Panc1 (cell line): Measurements from ENCODE around the gene PADI3.

DNA sequence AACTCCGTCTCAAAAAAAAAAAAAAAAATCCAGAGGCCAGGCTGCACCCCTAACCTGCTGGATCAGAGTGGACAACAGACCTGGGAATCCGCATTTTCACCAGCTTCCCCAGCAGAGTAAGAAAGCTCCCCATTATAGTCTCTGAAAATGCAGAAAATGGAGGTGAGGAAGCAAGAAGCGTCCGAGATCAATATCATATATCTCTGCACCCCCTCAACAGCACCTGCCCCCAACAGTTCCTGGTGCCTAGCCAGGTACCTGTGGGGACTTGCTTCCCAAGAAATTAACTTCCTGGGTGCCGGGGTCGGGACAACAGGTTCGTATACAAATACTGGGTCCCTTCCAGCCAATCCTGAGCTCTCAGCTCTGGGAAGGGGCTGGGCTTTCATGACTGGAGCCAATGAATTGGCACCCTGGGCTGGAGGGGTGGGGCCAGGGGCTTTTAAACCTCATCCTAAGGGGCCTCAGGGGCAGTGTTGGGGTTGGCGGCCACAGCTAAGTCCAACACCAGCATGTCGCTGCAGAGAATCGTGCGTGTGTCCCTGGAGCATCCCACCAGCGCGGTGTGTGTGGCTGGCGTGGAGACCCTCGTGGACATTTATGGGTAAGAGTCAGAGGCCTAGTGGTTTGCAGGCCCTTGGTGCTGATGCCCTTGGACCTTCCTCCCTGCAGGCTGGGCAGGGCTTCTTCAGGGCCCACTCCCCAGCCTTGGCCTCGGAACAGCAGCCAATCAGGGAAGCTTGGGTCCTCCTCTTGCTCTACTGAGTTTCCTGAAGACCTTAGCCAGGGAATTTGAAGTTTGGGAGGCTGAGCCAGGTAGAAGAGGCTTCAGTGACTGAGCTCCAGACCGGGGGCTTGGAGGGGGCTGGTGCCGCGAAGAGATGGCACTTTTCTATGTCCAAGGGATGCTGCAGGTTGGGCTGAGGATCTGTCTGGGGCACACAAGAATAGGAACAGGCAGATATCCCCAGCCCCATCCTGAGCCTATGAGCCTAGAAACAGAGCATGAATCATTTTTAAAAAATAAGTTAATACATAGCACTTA lies at the start of gene PADI3:
PADI3 (plus strand) TSS at position 473 of the 1,045 bp plus-strand sequence.
- RRBS, 2 experiments: no CpG with 5 or more reads among the region's 19 CpGs

GRCh38 chr1:17272516-17273001 lies 23.7 kb downstream of the PADI3 start:
- RRBS, 2 experiments: no CpG with 5 or more reads among the region's 5 CpGs

DNA sequence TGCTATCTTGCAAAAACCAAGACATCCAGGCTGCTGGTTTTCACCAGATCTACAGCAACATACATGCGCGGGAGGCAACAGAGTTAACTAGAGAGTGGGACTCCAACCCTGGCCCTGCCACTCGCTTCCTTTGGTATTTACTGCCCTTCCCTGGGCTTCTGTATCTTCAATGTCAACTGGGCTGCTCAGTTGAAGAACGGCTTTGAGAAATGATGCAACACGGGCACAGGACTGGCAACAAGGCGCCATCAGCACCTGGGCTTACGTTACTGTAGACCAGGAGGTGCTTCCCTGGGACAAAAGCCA lies 11.6 kb downstream of the RCC2 start:
- RRBS, 2 experiments: no CpG with 5 or more reads among the region's 7 CpGs

DNA sequence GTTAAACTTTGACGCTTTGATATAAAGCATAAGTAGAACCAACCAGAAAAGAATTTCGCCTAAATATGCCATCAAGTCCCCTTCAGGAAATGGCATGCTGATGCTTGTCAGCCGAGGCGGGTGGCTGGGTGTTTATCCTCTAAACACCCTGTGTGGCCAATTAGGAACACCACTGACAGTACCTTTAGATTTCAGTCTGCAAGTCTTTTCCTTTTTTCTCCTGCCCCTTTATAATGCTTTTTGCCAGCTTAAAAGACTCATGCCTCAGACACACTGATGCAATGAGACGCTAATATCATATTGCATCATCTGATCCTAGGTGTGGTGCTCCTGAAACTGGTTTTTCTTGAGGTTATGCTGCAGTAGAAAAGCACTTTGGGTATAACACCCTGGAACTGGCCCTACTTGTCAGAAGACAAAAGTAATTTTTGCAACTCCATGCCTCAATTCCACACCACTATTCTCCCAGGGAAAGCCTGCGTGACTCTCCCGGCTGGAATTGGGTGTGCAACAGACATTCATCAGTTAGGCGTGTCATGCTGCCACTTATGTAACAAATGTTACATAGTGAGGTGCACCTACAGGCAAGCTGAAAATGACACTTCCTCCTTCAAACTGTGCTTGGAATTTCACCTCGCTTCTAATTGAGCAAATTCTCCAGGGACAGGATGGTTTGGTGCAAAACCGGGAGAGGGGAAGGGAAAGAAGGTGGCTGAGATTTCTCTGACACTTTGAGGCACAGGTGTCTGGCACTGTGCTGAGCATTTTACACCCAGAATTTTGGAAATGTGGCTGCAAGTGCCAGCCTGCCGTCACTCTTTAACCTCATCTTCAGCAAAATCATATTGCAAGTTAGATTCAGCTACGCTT lies 2.0 kb upstream of the RCC2 start:
- RRBS, 2 experiments: no CpG with 5 or more reads among the region's 12 CpGs

DNA sequence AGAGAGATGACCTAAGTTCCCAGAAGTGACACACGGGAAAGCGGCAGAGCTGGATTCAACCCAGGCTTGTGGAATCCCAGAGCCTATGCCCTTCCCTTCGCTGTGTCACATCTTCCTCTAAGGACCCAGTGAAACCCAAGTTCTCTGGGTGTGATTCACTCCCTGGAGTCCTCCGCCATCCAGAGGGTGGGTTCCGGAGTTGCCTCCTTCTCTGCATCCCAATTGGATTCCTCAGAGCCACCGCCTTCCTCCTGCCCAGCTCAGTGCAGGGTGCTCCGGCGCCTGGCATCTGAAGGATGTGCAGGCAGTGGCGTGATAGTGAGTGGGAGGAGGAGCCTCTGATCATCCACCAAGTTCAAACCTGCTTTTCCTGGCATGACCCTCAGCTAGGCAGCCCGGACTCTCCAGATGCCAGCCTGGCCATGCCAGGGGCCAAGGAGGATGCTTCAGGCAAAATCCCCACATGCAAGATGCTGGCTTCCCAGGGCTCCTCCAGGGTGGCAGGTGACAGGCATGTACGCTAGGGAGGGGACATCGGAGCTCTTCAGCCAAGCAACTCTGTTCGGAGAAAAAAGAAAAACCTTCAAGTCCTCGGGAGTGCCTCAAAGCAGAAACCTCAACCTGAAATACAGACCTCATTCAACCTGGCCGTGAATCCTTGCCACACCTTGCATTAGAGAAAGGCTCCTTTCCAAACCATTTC lies 20.9 kb upstream of the RCC2 start:
- RRBS, 2 experiments: 64 to 81% methylated on average over 2 of the region's 15 CpGs

GRCh38 chr1:17503195-17503567 lies 36.3 kb upstream of the ARHGEF10L start:
- RRBS, 2 experiments: no CpG with 5 or more reads among the region's 2 CpGs

- RRBS, 2 experiments: no CpG with 5 or more reads among the region's 12 CpGs
These were observed 12.4 kb downstream of the ARHGEF10L start for GRCh38 chr1:17551746-17552505.

DNA sequence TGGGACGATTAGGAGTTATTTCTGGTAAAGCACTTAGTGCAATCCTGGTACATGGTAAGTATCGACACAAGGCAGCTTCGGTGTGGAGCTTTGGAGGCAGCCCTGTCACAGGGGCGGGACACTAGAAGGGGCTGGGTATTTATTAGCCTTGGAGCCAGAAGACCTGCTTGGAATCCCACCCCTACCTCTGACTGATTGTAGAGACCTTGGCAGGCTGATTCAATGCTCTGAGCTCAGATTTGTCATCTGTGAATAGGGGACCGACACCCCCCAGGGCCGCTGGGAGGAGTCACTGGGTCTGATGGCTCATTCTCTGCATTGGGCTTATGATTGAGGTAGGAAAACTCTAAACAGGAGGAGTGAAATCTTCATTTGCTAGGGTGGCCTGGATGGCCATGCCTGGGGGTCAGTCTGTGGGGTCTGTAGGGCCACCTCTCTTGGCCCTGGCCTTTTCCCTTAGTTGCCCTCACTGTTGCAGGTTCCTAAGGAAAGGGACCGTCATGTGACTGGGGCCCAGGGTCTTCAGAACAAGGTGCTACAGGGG lies 19.8 kb downstream of the ARHGEF10L start:
- RRBS, 2 experiments: no CpG with 5 or more reads among the region's 7 CpGs

DNA sequence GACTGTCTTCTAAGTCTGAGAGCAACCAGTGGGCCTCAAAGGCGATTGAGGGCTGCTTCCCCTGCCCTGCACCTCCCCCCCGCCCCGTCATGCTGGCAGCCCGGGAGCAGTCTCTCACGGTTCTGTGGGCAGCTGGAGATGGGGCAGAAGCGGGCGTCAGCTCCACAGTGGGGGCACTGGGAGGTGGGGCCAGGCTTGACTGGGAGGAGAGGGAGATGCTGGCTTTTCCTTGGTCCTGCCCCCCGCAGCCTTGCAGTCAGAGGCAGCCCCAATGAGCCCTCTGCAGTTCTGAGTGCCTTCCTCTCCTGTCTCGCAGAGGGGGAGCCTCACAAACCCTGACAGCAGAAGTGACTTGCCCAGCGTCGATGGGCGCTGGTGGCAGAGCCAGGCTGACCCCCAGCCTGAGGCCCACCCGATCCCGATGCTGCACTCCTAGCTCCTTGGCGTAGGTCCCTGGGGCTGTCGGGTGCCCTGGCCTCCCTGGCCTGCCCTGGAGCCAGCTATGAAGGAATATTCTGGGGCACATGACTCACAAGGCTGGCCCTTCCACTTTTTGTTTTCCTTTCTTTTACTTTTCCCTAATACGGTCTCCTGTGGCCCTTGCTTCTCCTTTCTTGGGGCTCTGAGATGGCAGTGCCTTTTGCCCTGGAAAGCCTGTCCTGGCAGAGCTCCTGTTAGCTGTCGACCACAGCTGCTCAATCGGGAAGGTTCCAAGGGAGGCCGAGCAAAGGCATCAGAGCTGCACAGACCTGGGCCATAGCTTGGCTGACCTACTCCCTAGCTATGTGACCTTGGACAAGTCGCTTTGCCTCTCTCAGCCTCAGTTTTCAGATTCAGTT lies 21.9 kb downstream of the ARHGEF10L start:
- RRBS, 2 experiments: no CpG with 5 or more reads among the region's 21 CpGs

DNA sequence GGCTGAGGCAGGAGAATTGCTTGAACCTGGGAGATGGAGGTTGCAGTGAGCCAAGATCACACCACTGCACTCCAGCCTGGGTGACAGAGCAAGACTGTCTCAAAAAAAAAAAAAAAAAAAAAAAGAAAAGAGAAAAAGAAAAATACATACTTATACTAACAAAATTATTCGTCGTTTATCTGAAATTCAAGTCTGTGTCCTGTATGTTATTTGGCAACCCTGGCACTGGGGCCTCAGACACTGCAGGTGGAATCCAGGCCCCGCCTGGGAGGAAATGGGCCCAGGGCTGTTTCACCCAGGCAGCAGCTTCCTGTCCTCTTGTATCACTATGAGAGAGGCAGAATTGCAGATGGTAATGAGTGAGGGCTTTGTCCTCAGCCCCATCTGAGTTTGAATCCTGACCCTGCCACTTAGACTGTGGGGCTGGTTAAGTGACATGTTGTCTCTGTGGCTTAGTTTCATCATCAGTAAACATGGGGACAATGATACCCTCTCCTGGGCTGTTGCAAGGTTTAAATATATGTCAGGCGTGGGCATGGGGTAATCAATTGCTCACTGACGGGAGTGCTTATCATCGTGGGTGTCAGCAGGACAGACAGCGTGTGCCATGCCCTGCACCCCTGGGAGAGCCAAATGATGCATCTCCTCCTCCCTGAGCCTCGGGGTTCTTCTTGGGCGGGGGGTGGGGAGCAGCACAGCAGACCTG lies 41.9 kb downstream of the ARHGEF10L start:
- RRBS, 2 experiments: no CpG with 5 or more reads among the region's 9 CpGs

GRCh38 chr1:18481418-18481764 lies 661 bp downstream of the KLHDC7A start:
- RRBS, 2 experiments: no CpG with 5 or more reads among the region's 12 CpGs

GRCh38 chr1:18807235-18807819 lies 52.1 kb downstream of the TAS1R2 start:
- RRBS, 2 experiments: no CpG with 5 or more reads among the region's 7 CpGs

DNA sequence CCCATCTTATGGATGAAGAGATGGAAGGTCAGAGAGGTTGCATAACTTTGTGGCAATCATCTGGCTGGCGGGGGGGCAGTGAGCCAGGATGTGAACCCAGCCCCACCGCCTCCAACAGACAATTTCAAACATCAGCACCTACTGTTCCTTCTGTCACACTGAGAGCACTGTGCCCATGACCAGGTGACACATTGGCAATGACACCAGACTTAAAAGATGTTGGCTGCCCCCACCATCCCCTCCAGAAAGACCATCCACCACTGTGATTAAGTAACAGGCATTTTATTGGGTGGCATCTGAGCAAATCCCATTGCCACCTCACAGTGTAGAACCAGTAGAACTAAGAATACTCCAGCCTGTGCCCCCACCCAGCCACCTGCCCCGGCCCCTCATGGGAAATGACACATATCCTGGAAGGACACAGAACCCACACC lies 11.7 kb upstream of the TAS1R2 start:
- RRBS, 2 experiments: no CpG with 5 or more reads among the region's 3 CpGs

GRCh38 chr1:18901725-18902273 lies 556 bp downstream of the ALDH4A1 start:
- RRBS, 2 experiments: 14 to 29% methylated on average over 3 of the region's 22 CpGs

DNA sequence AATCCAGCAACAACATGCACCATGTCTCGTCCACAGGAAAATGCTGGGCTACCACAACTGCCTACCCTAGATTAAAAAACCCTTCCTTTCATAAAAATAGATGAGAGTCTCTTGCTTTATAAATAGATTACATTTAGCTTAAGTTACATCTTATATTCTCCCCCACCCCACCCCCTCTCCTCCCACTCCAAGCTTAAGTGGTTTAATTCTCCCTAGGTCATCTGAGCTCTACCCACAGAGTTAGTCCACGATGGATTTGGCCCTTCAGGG lies 2.9 kb upstream of the ALDH4A1 start:
- RRBS, 2 experiments: no CpG with 5 or more reads among the region's 2 CpGs

DNA sequence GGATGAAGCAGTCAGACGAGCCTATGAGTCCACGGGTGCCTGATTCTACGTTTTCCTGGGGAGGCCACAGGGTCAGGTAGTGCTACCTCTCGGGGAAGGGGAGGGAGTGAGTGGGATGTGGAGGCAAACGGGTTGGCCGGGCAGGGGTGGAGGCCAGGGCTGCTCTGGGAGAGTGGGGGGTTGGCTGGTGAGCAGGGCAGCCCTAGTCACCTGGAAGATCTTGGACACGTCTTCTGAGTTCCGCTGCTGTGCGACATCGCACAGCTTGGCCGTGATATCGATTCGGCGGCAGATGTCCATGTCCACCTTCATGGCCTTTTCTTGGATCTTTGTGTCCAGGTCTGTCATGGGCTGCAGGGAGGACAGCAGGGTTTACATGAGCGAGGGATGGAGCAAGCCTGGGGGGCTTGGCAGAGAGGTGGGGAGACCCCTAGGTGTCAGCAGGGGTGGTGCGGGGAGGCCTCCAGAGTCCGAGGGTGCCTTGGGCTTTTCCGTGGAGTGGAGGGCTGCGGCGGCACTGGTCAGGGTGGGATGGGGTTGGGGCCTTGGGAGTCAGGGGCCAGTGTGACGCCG lies 15.9 kb upstream of the ALDH4A1 start:
- RRBS, 2 experiments: no CpG with 5 or more reads among the region's 22 CpGs

- RRBS, 2 experiments: no CpG with 5 or more reads among the region's 10 CpGs
These were observed 9.5 kb downstream of the IFFO2 start for GRCh38 chr1:18946930-18947439.

- RRBS, 2 experiments: no CpG with 5 or more reads among the region's 19 CpGs
These were observed 4.7 kb downstream of the IFFO2 start for GRCh38 chr1:18951317-18952612.

DNA sequence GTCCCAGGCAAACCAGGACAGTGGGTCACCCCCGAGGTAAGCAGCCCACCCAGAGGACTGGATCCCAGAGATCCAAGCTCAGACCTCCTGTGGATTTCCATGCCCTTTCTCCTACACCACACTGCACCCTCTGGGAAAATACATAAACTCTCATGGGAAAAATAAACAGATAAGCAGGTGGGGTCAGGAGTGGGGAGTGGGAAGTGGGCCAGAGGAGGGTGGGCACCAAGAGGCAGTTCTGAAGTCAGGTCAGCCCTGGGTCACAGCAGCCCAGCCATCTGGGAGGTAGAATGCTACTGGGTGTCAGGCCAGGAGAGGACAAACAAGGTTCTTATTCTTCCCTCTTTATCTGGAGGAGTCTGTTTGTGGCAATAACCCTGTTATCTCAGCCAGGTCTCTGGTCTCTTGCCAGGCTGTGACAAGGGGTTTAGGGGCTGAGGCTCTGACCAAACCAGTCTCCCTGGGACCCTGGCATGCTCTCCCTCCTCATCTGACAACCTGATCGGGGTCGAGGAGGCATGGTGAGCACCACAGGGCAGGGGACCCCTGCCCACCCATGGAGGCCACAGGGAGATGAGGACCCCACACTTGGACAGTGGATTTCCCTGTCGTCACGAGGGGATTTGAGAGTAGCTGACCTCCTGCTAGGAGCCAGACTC lies 51.1 kb upstream of the IFFO2 start:
- RRBS, 2 experiments: no CpG with 5 or more reads among the region's 5 CpGs

DNA sequence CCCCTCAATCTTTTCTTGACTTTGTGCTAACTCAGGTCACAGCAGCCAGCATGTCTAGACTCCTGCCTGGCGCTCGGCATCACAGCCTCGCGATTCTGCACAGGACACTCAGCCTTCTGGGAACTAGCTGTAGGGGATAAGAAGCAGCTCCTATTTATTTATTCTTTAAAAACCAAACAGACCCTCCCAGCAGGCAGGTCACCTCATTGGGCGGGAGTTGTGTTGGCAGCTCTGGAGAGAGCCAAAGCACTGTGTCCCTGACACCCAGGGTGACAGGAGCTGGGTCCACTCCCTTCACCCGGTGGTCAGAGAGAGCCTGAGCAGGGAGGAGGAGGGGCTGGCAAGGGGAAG lies 79.5 kb upstream of the IFFO2 start:
- RRBS, 2 experiments: 36 to 39% methylated on average over 1 of the region's 6 CpGs